HT1080 (cell line): ENCODE data around the gene DDX46.

RAMPAGE:
- cytosol, long total RNA, result no peak
- long total RNA, result no peak
- nucleus, long total RNA, result no peak
Measured at GRCh38 chr5:134143696-134144550, 29.4 kb downstream of the TCF7 start.

RAMPAGE:
- cytosol, long total RNA, result no peak
- long total RNA, result no peak
- nucleus, long total RNA, result no peak
Measured at GRCh38 chr5:134189841-134190473, 13.2 kb upstream of the SKP1 start.

DNA sequence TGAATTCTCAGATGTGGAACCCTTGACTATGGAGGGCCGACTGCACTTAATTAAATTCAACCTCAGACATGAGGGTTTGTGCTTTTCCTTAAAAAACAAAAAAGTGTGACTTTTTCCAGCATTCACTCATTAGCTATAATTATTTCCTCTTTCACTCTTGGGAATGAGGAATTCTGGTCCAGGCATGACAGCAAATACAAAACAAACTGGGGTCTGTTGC, 16.8 kb upstream of the SKP1 start:
RAMPAGE:
- cytosol, long total RNA, result no peak
- long total RNA, result no peak
- nucleus, long total RNA, result no peak

DNA sequence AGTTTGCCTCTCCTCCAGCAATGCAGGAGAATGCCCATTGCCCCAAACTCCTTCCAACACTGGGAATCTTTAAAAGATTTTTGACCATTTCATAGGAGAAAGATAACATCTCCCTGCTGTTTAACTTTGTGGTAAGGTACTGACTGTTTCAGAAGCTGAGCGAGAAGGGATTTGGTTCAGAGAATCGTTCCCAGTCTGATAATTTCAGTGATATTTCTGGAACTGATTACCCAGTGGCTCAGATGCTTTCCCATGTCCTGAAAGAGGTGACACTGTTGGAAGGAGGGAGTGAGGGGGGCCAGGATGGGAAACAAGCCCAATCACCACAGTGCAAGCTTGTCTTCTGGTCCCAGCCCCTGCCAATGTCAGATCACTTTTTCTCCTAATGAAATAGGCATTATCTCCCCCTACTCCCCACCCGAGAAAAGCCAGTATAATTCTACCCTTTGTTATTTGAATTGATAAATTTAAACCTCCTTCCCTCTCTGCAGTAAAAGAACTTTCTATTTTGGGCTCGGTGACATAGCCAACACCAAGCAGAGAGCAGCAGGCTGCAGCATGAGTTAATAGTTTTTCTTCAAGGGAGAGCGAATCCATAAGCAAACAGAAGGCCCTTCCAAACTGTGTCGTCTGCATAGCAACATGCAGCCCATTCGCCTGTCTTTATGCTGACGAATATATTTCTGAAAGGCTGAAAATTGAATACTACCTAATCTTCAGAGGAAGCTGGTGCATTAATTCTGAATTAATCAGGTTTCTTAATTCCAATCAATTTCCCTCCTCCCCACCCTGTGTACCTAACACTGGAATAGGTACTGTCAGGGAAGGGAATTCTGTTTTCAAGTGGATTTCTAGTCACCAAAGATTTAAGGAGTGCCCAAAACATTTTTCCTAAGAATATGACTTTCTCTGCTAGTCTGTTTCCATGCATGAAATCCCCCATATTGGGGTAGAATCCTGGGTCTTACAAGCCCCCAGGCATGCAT, 14.7 kb upstream of the PPP2CA start:
RAMPAGE:
- cytosol, long total RNA, result no peak
- long total RNA, result no peak
- nucleus, long total RNA, result no peak

DNA sequence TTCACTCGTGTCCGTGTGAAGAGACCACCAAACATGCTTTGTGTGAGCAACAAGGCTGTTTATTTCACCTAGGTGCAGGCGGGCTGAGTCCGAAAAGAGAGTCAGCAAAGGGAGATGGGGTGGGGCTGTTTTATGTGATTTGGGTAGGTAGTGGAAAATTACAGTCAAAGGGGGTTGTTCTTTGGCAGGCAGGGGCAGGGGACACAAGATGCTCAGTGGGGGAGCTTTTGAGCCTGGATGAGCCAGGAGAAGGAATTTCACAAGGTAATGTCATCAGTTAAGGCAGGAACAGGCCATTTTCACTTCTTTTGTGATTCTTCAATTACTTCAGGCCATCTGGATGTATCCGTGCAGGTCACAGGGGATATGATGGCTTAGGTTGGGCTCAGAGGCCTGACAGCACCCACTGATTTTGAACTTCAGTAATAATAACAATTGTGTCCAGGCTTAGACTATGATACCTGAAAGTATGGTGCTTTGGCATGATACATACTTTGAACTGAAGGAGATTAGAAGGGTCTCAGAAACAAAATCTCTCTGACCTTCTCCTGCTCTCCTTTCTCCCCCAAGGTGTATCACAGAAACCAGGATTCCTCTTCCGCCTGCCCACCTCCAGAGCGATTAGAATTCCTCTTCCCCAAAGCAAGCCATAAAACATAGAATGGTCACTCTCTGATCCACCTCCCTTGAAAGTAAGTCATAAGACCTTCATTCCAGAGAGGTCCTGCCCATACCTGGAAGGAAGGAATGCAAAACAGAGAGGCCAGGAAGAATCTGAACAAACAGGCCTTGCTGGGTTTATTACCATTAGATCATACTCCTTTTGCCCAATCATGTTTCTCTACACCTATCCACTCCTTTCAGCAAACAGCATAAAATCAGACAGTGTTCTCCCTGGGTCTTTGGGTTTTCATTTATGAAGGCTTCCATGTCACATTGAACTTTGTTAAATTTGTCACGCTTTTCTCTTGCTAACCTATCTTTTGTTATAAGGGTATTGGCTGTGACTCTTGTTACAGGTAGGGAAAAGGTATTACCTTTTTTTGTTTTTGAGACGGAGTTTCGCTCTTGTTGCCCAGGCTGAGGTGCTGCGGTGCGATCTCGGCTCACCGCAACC, 21.1 kb downstream of the CDKL3 start:
RAMPAGE:
- cytosol, long total RNA, result no peak
- long total RNA, result no peak
- nucleus, long total RNA, result no peak

DNA sequence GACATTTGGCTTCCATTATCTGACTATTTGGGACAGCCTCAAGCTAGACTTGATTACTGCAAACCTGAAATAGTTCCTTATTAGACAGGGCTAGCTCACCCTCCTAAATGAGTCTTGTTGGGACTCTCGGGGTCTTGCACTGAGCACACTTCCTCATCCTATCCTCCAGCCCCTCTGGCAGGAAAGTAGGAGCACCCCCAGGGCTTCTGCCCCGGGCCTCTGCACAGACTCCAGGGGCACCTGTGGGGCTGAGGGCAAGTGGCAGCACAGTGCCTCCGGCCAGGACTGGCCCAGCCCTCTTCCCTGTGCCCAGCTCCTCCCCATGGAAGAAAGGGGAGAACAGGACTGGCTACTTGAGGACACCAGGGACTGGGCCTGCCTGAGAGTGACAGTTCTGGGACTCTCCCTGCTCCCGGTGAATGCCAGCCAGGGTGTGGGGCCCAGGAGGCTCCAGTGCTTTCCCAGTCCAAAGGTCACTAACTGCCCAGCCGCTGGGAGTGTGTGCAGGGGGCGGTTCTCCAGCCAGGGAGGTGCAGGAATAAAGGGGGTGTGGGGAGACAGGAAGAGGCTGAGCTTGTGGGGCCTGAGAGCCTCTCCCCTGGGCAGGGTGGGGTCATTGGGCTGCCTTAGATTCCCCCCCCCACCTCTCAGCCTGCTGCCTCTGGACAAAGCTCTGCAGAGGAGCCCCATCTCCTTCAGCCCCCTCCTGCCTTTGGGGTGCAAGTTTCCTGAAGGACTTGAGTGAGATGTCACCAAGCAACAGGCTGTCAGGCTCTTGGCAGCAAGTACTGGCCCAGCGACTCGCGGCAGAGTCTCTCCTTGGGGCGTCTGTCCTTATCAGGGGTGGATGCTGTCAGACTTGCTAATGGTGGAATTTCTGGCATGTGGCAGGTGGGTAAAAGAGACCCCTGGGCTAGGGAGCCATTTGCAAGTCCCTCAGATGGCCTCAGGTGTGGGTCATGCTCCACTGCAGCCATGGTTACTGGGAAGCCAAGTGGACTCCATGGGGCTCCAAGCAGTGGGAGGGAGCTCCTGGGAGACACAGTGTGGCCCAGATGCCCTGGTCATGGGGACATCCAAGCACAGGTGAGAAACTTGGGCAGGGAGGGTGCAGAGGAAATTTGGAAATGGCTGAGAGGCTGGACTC, 19.2 kb upstream of the JADE2 start:
RAMPAGE:
- cytosol, long total RNA, result no peak
- long total RNA, result no peak
- nucleus, long total RNA, result no peak

GRCh38 chr5:134550208-134551308, 25.1 kb downstream of the JADE2 start:
RAMPAGE:
- cytosol, long total RNA, result no peak
- long total RNA, result no peak
- nucleus, long total RNA, result no peak

GRCh38 chr5:134573417-134573981, 48.0 kb downstream of the JADE2 start:
RAMPAGE:
- cytosol, long total RNA, result no peak
- long total RNA, result no peak
- nucleus, long total RNA, result no peak

GRCh38 chr5:134626324-134626924, 6.2 kb downstream of the SAR1B start:
RAMPAGE:
- cytosol, long total RNA, result no peak
- long total RNA, result no peak
- nucleus, long total RNA, result no peak

GRCh38 chr5:134738928-134739854, 843 bp downstream of the CAMLG start:
RAMPAGE:
- cytosol, long total RNA, result no peak
- long total RNA, result no peak
- nucleus, long total RNA, result no peak

DNA sequence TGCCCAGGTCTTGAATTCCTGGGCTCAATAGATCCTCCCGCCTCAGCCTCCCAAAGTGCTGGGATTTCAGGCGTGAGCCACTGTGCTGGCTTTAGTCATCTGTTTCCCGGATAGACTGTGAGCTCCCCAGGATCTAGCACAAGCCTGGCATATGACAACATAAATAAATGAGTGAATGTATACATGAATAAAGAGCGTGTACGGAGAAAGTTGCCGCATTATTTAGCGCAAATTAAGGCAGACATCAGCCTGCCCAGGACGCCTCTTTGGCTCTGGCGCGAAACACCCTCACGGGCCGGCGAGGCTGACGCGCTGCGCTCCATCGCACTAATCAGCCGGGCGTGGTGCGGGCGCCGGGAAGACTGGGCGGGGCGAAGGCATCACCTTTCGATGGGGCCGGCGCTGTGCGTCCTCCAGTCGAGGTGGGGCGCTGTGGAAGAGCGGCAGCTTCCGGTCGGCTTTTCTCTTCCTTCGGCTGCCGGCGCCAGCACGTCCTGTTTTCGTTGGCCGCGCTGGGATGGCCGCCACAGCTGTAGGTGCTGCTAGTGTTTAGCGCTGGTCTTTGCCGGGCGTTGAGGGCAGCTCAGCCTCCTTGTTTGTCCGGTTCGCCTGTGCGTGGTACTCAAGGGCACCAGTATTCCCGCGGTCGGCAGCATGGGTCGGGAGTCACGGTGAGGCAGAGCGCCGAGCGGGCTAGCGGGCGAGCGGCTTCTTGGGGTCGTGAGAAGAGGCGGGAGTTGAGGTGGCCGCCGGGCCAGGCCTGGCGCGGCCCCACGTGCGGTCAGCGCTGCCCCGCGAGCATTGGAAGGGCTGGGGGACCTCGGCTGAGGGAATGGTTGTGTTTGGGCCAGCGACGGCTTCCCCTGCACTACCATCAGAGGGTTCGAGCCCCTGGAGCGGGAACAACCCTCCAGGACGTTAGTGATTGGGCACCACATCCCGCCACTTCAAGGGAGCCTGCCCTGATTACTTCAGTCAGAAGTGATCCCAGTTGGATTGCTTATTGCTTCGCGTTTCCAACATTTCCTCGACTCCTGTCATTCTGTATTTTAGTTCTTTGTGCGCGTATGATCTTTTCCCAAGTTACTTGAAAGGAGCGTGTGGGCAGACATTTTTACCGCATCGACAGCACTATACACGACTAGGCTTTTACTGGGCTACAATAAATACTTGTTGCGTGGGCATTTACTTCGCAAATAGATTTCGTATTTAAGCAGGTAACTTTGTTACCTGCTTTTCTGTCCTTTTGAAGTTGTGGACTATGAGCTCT, at the start of gene DDX46:
TSS of gene DDX46 (plus strand) at position 495 of the 1,270 bp plus-strand sequence.
RAMPAGE:
- cytosol, long total RNA, result no peak
- long total RNA, result start-site peak on the plus strand centred at position 505 of the sequence, 22 bp wide, 776 reads
- nucleus, long total RNA, result no peak

DNA sequence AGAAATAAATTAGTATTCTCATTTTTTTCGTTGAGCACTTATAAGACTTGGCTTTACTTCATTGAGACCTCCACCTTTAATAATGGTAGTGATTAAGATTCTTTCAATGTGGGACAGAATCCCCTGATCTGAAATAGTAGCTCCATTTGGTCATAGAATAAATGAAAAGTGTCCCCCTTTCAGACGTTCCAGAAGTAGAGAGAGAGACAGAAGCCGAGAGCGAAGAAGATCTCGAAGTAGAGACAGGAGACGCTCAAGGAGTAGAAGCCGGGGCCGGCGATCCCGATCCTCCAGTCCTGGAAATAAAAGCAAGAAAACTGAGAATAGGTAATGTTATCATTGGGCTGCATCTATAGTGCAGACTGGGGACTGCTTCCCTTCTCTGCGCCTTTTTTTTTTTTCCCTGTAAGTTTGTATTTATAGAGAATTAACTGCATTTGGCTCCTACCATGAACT, 8.2 kb downstream of the DDX46 start:
RAMPAGE:
- cytosol, long total RNA, result no peak
- long total RNA, result no peak
- nucleus, long total RNA, result no peak

RAMPAGE:
- cytosol, long total RNA, result no peak
- long total RNA, result no peak
- nucleus, long total RNA, result no peak
Measured at GRCh38 chr5:135027538-135028626, 6.1 kb downstream of the PITX1 start.

GRCh38 chr5:135028627-135029091, 5.4 kb downstream of the PITX1 start:
RAMPAGE:
- cytosol, long total RNA, result no peak
- long total RNA, result no peak
- nucleus, long total RNA, result no peak

DNA sequence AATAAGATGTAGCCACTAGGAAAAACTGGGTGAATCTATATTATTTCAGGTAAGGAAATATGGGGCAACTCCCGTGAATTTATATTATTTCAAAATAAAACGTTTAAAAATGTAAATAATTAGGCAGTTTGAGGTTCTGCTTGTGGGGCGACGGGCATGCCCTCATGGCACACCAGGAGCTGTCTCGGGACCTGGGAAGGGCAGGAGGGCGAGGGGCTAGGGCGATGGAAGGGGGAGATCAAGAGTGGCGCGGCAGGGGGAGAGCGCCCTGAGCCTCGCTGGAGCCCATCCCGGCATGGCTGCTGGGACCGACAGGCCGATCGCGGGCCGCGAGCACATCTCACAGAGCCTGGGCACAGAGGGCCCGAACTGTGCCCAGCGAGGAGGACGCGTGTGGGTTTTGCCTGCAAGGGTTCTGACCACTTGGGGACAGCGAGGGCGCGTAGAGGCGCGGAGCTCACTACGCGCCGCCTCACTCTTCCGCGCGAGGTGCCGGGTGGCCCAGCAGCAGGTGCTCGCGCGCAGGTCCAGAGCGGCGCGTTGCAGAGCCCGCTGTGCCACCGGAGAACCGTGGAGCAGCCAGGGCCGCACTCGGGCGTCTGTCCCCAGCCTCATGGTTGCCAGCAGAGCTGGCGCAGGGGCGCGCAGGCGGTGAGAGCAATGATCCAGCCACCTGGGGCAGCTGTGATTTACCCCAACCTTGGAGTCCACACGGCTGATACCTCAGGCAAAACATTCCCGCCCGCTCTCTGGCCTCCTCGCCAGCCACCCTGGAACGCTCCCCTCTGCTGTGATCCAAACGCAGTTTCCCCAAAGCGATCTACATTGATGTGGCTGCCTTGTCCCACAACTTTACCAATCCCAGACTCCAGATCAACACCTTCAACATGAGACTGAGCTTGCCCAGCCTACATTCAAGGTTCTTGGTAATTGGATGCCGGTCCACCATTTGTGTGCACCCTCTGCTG, 16.3 kb upstream of the PITX1 start:
RAMPAGE:
- cytosol, long total RNA, result no peak
- long total RNA, result no peak
- nucleus, long total RNA, result no peak

DNA sequence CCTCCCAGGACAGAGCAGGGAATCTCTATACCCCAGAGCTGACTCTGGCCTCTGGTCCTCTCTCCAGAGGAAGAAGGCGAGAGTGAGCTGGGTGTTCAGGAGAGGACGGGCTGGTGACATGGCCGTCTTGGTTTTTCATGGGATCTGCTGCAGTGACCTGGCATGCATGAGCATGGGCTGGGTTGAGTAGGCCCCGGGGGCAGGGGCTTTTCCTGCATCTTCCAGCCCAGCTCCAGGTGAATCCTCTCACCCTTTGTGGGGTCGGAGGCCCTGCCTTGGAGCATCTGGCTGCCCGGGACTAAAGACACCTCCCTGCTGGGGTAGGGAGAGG, 28.1 kb upstream of the PITX1 start:
RAMPAGE:
- cytosol, long total RNA, result no peak
- long total RNA, result no peak
- nucleus, long total RNA, result no peak

DNA sequence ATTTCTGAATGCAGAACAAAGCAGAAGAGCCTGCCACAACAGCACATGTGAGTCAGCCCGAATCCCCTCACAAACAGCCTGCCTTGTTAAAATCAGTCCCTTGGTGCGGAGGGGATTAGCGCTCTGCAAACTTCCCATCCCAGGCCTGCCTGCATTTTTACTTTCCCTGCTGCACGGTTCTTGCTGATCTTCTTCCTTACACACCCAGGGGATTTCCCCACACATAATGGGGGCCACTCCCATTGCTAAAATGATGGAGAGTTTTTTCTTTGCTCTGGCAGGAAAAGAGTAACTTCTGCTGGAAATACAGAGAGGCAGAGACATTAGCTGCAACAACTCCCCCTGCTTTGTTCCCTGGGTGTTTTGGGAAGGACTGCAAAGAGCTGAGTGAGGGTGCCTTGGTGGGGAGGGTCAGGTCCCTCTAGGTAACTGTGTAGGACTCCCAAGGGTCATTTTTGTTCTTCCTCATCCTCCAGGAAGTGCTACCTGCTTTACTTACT, 78.4 kb upstream of the PITX1 start:
RAMPAGE:
- cytosol, long total RNA, result no peak
- long total RNA, result no peak
- nucleus, long total RNA, result no peak

GRCh38 chr5:135153594-135154099, 119.6 kb upstream of the PITX1 start:
RAMPAGE:
- cytosol, long total RNA, result no peak
- long total RNA, result no peak
- nucleus, long total RNA, result no peak

DNA sequence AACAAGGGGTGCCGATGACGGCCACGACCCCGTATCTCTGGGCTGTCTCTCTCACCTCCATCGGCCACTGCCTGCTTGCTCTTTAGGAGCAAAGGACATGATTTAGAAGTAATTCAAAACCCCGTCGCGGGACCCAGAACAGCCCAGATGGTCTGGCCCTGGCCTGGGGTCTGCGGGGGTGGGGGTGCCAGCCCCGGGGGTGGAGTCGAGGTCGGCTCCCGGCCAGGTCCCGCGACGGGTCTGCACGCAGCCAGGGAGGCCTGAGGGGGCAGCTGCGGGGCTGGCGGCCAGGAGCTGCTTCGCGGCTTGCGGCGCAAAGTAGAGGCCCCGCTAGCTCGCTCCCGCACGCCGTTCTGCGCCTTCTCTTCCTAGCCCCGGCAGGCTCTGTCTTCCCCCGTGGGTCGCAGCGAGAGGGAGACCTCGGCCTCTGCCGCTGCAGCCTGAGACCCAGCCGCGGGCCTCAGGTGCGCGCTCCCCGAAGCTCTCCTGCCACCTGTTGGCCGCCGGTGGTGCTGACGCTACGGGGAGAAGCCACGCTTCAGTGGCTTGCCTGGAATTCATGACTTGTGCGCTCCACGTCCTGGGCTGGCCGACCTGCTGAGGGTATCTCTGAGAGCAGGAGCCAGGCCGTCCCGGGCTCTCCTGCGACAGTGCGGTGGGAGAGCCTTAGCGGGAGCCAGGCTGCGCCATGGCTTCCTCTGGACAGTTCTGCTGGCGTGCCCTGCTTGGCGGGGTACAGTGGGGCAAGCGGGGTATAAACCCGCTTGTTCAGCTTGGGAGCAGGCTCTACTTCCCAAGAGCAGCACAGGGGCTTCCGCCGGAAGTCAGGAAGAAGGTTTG, 157.2 kb upstream of the PITX1 start:
RAMPAGE:
- cytosol, long total RNA, result no peak
- long total RNA, result no peak
- nucleus, long total RNA, result no peak

RAMPAGE:
- cytosol, long total RNA, result no peak
- long total RNA, result no peak
- nucleus, long total RNA, result no peak
Measured at GRCh38 chr5:135345900-135346607, 53.0 kb downstream of the MACROH2A1 start.